Mesenchymal stem cell of adipose (primary cell): ENCODE data around the gene SLC27A6.

GRCh38 chr5:126809953-126810308, 33.0 kb downstream of the LMNB1 start:
- CAGE, long polyA plus RNA: no peak

- CAGE, long polyA plus RNA: no peak
Observed at GRCh38 chr5:126825565-126826310, 48.8 kb downstream of the LMNB1 start.

DNA sequence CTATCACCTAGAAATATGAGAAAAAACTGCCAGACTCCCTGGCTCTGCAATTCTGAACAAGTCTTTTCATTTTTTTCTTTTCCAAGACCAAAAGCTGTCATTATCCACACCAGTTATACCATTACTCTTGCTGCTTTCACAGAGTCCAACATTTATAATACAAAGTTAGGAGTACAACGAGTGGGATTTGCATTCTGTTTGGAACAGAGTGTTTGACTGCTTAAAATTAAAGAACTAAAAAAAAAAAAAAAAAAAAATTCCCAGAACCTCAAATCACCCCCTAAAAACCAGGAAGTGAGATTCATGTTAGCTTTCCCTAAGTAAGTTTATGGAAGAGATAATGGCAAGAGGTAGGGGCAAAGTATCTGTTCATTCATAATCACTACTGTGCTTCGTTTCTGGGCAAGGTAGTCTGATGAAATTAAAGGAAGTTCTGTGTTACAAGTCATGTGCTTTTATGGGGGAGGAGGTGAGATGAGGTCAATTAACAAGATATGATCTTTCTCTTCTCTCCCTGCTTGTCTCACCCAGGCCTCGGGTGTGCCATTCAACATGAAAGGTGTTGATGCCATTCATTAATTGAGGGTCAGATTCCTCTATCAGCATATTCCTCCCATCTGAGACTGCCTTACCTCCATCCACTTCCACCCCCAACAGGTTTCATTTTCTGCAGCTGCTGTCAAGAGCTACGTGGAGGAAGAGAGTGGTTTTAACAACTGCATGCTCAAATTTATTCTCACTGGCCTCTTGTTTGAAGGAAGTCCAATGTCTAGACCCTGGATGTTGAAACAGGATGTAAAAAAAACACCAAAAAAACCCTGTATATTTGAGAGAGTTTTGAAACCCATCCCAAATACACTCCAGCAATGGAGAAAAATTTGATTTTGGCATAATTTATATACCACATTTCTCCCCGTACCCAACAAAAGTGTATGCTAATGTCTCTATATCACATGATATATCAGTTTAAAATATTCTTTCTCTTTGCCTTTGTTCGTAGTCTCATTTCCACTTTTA, 58.0 kb downstream of the MARCHF3 start:
- CAGE, long polyA plus RNA: no peak

DNA sequence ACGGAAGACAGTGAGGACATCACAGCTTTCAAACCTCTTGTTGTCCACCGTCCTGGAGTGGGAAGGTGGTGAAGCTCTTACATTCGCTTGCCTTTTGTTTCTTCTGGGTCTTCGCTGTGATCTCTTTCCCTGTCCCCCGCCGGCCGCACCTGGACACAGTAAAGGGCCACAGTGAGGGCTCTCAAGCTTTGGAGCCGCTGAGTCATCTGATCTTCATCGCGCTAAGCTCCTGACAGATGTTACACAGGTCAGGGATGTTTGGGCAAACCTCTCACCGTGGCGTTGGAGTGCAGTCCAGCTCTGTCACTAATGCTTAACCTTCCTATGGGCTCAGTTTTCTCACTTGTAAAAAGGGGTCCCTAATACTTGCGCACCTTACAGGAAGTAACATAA, 61.8 kb upstream of the MEGF10 start:
- CAGE, long polyA plus RNA: no peak

DNA sequence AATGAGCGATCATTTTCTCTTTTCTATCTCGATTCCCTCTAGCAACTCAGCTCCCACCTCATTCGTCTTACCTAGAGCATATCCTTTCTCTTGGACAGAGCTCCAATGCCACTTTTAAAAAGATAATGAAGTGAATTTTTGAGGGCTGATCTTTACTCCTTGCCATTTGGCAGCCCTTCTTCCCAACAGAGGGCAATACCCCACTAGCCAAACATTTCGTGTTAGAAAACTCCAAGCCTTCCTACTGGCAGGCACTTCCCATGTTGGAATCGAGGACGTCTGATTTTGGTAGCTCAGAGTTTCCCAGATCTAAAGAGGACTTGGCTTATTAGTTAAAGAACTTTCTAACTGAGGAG, 108.0 kb upstream of the PRRC1 start:
- CAGE, long polyA plus RNA: no peak

- CAGE, long polyA plus RNA: no peak
Observed at GRCh38 chr5:127517070-127517573, 318 bp upstream of the PRRC1 start.

GRCh38 chr5:127867313-127867789, 164.2 kb downstream of the CCDC192 start:
- CAGE, long polyA plus RNA: no peak

DNA sequence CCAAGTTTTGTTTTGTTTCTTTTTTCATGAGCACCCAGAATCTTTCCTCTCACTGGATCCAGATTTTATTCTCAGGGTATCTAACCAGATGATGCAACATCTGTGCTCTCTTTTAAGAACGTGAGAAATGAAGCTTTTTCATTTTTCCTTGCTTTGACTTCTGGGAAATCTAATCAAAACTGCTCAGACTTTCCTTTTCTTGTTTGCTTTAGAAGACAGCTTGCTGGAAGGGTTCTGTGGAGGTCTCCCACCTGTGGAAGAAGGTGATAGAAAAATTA, 142.7 kb upstream of the SLC12A2 start:
- CAGE, long polyA plus RNA: no peak

DNA sequence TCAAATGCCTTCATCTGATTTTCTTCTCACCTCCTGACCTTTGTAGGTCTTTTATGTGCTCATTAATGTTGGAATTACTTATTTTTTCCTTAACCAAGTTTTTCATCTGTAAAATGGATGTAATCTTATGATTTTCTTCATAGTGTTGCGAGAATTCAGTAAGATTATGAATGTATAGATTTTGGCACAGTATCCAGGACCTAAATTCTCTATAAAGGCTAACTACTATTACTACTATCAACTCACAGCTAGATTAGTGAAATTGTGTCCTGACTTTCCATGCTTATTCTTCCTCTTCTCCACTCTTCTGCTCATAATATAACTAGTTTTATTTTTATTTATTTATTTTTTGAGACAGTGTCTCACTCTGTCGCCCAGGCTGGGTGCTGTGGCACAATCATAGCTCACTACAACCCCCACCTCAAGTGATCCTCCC, 4.2 kb upstream of the SLC12A2 start:
- CAGE, long polyA plus RNA: no peak

DNA sequence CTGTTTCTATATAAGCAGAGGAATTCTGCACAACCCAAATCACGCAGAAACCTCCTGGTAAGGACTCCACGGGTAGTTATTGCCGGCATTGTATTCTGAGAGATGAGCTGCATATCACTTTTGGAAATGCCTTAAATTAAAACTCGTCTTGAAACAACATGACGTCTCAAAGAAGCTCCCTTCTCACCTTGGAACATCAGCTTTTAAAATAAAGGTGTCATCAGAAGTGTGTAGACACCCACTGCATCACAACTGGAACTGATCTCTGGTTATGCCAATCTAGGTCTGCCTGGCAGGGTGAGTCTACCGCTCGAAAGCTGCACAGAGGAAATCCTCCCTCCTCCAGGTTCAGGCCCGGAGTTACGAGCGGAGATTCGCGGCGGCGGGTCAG, 1.0 kb upstream of the SLC12A2 start:
- CAGE, long polyA plus RNA: no peak

DNA sequence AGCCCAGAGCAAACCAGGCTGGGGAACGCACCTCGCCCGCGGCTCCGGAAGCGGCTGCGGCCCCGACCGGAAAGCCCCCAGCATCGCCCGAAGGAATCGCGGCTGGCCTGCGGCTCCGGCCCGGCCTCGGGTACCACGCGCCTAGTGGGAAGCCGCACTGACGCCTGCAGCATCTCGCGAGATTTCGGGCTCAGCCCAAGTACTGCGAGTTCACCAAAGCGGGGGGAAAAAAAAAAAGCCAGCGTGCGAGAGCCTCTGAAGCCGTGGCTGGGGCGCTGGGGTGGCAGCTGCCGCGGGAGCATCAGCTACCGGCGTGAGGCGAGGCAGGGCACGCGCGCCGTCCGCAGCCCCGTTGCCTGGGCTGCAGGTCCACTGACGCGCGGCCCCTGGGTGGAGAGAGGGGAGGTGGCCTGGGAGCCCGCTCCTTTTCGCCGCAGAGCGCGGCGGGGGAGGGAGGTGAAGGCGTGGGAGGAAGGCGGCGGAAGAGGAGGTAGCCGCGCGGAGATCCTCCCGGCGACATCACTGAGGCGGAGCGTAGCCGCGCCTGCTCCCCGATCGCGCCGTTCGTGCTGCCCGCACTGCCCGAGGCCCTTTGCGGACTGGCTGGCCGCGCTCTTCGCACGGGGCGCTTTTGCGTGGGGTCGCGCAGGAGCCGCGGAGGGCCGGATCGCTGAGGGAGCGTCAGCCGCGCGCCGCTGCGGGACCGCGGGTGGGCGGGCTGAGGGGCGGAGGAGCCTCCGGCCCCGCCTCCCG, 451 bp upstream of the SLC12A2 start:
- CAGE, long polyA plus RNA: no peak

GRCh38 chr5:128084130-128085255, 927 bp downstream of the SLC12A2 start:
- CAGE, long polyA plus RNA: no peak

DNA sequence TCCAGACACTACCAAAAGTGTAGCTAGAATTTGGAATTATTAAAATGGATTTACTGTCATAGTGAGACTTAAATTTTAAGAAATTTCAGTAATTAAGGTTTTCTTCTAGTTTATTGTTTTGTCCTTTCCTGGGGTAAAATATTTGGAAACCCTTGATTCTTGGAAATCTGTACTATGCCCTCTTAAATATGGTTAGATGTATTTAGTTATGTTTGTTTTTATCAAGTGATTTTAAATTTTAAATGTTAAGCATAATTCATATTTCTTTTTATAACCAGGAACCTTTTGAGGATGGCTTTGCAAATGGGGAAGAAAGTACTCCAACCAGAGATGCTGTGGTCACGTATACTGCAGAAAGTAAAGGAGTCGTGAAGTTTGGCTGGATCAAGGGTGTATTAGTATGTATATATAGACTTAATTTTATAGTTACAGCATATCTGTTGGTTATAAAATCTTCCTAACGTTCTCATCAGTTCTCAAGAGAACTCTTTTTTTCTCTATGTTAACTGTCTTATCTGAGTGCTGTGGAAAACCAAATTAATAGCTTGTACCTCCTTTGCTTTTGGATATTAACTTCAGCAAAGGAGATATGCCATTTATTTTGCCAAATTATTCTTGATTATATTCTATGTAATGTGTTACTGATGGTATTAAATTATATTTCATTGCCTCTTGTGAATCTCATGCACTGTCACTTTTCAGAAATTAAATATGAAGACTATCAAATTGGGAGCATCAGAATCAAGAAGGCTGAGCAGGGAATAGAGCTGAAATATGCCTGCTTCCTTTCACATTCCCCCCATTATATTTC, 29.2 kb downstream of the SLC12A2 start:
- CAGE, long polyA plus RNA: no peak

DNA sequence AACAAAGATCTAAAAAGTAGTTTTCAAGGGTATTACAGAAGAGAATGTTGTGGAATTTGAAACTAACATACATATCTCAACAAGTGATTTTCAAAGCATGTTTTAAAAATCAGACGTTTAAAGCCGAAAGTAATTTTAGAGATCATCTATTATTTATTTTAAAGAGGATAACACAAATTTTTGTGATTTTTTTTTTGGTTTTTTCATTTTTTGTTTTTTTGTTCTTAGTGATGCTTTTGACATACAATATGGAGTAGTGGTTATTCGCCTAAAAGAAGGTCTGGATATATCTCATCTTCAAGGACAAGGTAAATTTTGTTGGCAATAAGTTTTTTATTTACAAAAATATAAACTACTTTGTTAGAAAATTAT, 87.9 kb downstream of the SLC12A2 start:
- CAGE, long polyA plus RNA: no peak

GRCh38 chr5:128964811-128965833, at the start of gene SLC27A6:
Gene SLC27A6, plus strand, starts transcription at chr5:128965488.
- CAGE, long polyA plus RNA: no peak

GRCh38 chr5:129092856-129093218, 1.7 kb upstream of the ISOC1 start:
- CAGE, long polyA plus RNA: no peak

DNA sequence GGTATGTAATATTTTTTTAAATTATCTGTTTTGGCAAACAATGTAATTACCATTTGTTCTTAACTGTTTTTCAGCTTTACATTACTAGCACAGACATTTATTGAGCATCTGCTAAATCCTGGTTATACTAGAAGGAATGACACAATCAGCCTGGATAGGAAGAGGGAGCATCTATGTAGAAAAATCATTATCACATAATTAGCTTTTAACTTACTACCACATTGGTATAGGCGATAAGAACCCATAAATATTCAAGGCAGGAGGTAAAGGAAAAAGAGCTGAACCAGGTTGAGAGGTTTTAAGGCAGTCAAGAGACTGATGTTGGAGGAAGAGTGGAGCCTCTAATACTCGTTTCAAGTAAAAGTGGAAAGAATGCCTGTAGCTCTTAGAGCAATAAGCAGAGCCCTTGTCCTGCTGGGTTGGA, 47.6 kb downstream of the CHSY3 start:
- CAGE, long polyA plus RNA: no peak

DNA sequence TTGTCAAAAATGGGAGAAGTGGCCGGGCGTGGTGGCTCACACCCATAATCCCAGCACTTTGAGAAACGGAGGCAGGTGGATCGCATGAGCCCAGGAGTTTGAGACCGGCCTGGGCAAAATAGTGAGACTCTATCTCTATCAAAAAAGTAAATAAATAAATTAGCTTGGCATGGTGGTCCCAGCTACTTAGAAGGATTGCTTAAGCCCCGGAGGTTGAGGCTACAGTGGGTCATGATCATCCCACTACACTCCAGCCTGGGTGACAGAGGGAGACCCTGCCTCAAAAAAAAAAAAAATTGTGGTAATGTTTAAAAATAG, 24.0 kb downstream of the CDC42SE2 start:
- CAGE, long polyA plus RNA: no peak

DNA sequence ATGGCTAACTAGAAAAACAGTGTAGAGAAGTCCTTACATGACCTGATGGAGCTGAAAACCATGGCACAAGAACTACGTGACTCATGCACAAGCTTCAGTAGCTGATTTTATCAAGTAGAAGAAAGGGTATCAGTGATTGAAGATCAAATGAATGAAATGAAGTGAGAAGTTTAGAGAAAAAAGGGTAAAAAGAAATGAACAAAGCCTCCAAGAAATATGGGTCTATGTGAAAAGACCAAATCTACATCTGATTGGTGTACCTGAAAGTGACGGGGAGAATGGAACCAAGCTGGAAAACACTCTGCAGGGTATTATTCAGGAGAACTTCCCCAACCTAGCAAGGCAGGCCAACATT, 81.4 kb downstream of the CDC42SE2 start:
- CAGE, long polyA plus RNA: no peak

- CAGE, long polyA plus RNA: no peak
Observed at GRCh38 chr5:131382879-131383447, 119.1 kb downstream of the CDC42SE2 start.